ENCODE results near the genes ARFGAP1, COL20A1, CHRNA4, STMN3 and DNAJC5.

GRCh38 chr20:63178761-63179752 lies 36.9 kb downstream of the YTHDF1 start:
- PRO-cap: no peak
- RAMPAGE, long total RNA: no peak

DNA sequence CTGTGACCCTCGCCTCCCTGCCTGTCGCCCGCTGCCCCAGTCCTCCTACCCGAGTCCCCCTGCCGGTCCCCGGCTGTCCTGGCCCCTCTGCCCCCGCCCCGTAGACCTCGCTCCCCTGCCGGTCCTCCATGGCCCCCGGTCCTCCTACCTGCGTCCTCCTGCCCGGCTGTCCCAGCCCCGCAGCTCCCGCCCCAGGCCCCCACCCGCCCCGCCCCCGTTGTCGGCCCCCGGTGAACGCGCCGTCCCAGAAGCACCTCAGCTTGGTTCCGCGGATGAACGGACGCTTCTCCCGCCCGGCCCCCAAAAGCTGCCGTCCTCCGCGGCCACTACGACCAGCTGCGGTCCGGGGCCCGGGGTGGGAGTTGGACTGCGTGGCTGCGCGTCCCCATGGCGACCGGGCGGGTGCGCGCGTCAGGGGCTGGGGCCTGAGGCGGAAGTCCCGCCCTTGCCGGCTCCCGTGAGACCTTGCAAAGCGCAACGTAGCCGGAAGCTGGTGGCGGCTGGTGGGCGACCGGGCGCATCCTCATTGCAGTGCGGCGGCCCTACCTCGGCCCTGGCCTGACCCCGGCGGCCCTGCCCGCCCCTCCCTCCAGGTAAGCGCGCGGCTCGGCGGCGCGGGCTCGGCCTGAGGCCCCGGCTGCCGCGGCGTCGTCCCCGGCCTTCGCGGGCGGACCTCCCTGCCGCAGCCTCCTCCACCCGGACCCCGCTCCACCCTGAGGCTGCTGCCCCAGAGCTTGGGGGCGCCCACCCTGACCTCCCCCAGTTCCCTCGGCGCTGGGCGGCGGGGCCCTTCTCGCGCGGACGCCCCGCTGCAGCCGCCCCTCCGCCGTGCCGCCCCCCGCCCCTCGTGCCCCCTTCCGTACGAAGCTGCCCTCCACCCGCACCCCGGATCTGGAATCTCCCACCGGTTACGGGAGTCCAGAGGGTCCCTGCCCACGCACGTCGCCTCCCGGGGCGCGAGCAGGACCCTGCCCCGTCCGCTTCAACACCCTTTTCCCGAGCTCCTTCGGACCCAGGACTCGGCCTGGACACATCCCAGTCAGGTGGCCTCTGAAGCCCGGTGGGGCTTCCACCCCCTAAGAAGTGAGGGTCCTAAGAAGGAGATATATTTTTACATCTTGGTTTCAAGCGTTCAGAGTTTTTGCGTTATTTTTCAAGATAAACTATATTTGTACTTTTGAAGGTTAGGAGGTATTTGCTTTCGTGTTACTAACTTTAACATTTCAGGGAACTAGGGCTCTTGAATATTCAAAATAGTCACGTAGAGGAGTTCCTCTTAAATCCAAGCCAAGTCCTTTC lies at the start of gene ARFGAP1:
ARFGAP1 (plus strand) TSS at position 486 of the 1,299 bp plus-strand sequence.
- PRO-cap: unidirectional peak, plus-strand start at position 486 of the sequence
- RAMPAGE, long total RNA: no peak

DNA sequence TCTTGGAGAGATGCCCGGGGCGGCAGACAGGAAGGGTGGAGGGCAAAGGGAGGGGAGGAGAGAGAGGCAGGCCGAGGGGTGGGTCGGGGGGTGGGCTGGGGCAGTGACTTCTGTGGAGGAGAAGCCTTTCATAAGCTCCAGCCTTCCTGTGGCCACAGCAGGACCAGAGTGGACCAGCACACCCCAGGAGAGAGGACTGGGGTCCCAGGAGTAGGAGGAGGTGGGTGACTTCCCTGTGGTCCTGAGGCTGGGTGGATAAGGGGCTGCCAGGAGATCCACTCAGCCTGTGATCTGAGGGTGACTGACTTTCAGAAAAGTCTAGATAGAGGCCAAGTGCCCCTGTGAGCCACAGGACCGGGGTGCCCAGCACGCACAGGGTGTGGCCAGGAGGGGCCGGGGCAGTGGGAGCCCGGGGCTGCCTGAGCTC lies at the start of gene COL20A1:
COL20A1 (plus strand) TSS at position 131 of the 427 bp plus-strand sequence.
- PRO-cap: no peak
- RAMPAGE, long total RNA: no peak

DNA sequence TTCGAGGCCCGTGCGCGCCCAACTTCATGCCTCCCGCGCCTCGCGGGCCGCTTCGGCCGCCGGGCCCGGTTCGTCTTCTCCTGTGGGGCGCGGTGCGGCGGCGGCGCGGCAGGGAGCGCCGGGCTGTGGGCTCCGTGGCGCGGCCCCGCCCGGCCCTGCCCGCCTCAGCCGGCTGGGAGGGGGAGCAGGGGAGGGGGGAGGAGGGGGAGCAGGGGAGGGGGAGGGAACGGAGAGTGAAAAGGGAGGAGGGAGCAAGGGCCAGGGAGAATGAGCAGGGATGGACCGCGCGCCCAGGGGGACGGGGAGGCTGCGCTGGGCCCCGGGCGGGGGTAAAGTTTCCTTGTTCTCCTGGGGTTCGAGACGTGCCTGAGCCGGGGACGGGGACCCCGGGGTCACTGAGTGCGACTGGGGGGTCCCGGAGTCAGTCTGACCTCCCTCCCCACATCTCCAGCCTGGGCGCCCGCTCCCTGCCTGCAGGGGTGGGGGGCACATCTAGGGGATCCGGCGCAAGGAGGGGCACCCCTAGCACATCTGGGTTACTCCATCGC lies at the start of gene CHRNA4:
CHRNA4 (minus strand) TSS at position 131 of the 548 bp plus-strand sequence.
- PRO-cap: no peak
- RAMPAGE, long total RNA: no peak

DNA sequence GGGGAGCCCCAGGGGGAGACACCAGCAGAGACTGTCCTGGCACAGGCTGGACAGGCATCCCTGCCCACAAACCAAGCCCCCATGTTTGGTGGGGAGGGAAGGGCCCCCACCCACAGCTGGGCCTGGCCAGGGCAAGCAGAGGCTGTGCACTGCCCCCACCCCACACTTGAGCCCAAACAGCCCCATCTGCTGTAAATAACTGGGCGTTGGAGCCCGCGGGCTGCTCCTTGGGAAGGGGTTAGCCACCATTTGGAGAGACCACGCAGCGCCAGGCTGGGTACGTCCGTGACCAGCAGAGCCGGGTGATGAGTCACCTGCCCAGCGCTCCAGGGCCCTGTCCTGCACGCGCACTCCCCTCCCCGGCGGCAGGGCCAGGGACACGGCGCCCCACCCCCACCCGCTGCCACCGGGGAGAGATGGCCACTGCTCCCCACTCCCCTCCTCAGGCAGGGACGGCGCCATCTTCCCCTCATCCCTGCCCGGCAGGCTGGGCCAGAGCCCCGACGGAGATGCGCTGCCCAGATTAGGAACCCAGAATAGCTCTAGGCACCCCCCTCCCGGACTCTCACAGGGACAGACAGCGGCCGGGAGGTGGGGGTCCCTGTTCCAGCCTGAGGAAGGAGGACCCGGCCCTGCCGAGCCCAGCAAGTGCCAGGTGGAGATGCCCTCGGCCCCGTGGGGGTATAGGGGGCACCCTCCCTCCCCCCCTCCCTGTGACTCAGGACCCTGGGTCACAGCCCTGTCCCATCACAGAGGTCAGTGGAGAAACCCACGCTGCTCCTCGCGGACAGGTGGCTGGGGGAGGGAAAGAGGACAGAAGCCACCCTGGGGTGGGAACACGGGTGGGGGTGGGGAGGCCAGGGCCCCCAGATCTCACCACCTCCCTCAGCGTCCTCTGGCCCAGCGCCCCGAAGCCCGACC lies 754 bp downstream of the EEF1A2 start:
- PRO-cap: no peak
- RAMPAGE, long total RNA: no peak

- PRO-cap: no peak
- RAMPAGE, long total RNA: no peak
These were observed 3.4 kb downstream of the HELZ2 start for GRCh38 chr20:63570502-63571124.

DNA sequence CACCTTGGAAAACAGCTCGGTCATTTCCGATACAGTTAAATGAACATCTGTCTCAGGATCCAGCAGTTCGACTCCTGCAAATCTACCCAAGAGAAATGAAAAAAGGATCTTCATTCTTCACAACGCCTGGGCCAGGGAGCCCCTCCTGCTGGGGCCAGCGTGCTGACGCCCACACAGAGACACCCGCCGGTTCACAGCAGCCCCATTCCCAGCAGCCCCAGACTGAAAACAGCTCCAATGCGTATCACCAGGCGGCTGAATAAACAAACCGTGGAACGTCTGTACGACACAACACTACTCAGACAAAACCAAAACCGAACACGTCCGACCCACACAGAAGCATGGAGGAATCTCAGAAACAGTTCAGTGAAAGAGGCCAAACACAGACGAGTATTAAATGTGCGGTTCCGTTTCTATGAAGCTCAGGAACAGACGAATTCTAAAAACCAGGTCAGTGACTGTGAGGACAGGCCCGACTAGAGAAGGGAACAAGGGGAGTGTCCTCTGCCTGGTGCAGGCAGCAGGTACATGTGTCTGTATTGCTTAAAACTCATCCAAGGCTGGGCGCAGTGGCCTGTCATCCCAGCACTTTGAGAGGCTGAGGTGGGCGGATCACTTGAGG lies 9.0 kb upstream of the HELZ2 start:
- PRO-cap: no peak
- RAMPAGE, long total RNA: no peak

DNA sequence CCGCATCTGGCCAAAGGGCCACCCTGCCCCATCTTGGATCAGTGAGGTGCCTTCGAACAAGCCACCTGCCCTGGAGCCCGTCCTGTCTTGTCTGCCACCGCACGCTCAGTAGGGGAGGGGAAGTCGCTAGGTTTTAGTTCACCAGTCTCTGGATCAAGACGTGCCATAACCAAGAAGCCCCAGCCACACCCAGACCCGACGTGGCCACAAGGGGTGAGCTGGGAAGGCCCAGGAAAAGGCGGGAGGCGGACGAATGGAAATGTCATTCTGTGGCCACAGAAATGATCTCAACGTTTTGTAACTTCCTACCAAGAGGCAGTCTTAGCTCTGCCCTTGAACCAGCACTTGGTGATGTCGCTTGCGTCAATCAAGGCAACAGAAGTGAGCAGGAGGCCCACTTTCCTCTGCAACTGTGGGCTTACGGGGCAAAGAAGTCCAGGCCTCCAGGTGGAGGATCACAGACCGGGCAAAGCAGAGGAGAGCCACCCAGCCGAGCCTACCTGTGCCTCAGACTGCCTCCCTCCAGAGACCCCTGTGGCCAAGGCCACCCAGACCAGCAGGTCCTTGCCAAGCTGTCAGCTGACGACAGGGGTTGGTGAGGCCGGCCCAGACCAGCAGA lies 14.5 kb downstream of the GMEB2 start:
- PRO-cap: no peak
- RAMPAGE, long total RNA: no peak

DNA sequence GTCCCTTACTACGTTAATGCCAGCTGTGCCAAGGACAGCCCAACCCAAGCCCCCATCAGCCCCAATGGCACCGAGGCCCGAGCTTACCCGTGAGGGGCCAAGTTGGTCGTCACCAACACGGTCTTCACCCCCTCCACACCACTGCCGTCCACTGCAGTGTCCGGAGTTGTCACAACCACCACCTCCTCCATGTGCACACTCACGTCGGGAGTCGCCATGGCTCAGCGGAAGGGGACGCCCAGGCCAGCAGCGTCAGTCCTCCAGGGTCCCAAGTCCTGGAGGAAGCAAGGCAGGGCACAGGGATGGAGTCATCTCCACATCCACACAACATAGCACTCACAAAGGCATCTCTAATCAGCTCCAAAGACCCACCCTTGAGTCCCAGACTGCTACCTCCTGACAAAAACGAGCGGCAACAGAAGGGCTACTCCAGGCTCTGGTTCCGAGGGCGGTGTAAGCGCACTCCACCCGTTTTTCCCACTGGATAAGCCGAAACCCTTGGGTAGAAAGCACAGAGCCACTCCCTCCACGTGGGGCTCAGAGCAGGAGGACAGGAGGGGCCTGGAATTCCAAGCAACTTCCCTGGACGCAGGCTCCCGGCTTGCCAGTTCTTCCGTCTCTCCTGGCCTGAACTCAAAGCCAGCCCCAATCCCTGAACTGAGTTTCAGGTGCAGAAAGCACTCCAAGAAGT lies 7.6 kb downstream of the GMEB2 start:
- PRO-cap: no peak
- RAMPAGE, long total RNA: no peak

DNA sequence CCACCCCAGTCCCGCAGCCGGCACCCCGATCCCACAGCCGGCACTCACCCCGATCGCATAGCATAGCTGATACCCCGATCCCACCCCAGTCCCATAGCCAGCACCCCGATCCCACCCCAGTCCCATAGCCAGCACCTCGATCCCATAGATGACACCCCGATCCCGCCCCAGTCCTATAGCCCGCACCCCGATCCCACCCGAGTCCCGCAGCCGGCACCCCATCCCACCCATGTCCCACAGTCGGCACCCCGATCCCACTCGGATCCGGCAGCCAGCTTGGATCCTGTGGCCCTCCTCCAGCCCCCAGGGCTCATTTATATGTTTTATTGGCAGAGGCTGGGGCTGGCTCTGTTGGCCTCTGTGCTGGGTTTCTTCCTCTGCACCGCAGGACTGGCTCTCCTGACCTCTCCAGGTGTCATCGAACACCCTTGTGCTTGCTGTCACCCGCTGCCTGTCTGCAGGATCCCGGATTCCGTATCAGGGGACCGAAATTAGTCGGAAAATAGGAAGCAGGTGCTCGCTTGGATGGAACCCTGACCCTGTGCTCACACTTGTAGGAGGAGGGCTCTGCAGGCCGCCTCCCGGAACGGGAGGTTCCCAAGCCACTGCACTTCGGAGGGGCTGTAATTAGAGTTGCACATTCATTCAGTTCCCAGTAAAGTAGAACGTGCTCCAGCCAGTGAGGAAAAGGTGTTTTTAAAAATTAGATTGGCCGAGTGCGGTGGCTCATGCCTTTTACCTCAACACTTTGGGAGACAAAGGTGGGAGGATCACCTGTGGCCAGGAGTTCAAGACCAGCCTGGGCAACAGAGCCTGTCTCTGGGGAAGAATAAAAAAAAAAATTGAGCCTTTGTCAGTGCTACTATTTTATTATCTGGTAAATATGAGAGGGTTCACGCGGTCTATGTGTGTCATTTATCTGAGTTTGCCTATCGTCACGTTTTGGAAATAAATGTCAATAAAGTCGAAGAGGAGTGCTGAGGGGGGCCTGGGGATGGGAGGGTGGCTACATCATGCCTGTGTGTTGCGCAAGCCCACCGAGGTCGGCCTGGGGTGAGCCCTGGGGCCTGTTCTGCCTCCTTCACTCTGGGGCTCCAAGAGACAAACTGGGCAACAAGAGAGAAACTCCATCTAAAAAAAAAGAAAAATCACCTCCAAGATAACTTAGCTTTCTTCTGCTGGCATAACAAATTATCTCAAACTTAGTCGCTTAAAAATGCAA lies 1.4 kb upstream of the GMEB2 start:
- PRO-cap: no peak
- RAMPAGE, long total RNA: no peak

DNA sequence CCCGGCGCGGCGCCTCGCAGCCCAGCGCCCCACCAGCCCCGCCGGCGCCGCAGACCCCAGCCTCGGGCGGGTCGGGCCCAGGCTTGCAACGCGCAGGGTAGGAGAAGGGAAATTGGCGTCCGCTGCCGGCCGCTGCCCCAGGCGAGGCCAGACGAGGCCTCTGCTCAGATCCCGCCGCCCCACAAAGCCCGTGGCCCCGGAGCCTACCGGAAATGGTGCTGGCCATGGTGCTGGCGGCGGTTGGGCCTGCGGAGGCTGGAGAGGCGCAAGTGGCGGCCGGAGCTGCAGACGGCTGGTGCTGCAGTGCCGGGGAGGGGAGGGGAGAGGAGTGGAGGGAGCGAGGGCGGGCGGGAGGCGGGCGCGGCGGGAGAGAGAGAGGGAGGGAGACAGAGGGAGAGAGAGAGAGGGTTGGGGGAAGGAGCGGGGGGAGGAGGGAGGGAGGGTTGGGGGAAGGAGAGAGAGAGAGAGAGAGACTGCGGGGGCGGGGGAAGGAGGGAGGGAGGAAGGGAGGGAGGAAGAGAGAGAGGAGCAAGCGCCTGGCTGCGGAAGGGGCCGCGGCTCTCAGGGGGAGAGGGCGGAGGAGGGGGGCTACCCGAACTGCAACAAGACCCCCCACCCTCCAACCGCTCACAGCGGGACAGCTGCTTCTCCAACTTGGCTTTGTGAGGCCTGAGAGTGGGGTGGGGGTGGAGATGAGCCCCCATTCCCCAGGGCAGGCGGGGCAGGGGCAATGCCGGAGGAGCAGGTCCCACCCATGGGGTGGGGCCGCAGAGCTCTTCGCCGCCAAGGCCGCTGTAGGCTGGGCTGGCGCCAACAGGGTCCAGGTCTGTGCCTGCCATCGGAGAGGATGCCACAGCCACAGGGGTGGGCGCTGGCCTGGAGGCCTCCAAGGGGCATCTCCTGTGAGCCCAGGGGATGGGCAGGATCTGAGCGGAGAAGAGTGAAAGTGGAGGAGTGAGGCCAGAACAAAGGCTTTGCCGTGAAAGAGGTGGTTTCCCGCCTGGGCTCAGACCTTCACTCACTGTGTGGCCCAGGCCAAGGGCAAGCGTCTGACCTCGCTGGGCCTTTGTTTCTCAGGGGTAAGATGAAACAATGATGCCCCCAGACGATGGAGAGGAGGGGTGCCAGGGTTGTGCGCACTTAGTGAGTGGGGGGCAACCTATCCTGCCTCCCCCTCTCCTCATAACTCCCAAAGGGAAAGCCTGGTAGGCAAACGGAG lies at the start of gene STMN3:
STMN3 (minus strand) TSS at position 305 of the 1,219 bp plus-strand sequence.
- PRO-cap: no peak
- RAMPAGE, long total RNA: start-site peak on the minus strand centred at position 290 of the sequence, 38 bp wide, 2,645 and 3,388 reads in 2 replicates

GRCh38 chr20:63689398-63690683 lies 6.6 kb upstream of the TNFRSF6B start:
- PRO-cap: no peak
- RAMPAGE, long total RNA: no peak

DNA sequence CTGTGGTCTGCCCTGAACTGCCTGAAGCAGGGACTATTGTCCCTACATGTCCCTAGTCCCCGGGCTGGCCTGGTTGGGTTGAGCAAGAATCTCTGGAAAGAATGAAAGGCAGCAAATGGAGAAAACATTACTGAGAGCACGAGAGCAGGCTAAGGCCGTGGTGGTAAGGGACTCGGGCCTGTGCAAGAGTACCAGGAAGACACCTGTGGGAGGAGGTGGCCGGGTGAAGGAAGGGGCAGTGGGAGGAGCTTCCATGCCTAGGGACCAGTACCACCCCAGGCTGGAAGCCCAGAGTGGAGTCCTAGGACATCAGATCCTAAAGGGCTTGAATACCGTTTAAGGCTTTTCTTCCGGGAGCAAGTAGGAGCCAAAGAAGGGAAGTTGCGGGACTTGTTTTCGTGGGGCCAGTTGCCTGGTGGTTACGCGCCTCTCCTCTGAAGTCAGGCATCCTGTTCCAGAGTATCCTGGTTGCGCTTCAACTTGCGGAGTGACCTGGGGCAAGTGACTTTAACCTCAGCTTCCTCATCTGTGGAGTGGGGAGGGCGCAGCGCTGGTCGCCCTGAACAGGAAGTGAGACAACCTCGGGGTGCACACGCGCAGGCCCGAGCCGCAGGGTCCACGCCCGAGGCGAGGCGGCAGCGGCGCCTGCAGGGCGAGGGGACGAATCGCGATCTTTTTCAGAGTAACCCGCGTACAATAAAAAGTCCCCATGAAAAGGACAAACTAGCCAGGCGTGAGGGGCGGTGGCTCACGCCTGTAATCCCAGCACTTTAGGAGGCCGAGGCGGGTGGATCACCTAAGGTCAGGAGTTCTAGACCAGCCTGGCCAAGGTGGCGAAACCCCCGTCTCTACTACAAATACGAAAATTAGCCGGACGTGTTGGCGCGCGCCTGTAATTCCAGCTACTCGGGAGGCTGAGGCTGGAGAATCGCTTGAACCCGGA lies 1.1 kb upstream of the TPD52L2 start:
- PRO-cap: no peak
- RAMPAGE, long total RNA: no peak

DNA sequence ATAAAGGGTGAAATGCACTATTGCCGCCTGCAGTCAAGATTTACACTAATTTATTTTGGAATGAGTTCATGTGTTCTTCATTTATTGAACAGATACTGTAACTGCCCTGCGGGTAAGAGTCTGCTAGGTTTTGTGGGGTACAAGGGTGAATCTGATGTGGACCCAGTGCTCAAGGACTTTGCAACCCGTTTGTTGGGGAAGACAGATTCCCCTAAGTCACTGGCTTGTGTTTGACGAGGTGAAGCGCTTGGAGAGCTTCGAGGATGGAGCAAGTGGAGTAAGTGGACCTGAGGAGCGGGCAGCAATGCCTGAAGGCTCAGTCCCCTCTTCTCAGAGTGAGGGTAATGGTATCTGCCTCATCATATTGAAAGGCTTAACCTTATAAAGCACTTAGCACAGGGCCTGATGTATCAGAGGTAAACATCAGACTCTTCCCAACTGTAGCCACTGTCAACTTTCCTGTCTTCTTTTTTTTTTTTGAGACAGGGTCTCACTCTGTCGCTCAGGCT lies 2.4 kb upstream of the DNAJC5 start:
- PRO-cap: no peak
- RAMPAGE, long total RNA: no peak

DNA sequence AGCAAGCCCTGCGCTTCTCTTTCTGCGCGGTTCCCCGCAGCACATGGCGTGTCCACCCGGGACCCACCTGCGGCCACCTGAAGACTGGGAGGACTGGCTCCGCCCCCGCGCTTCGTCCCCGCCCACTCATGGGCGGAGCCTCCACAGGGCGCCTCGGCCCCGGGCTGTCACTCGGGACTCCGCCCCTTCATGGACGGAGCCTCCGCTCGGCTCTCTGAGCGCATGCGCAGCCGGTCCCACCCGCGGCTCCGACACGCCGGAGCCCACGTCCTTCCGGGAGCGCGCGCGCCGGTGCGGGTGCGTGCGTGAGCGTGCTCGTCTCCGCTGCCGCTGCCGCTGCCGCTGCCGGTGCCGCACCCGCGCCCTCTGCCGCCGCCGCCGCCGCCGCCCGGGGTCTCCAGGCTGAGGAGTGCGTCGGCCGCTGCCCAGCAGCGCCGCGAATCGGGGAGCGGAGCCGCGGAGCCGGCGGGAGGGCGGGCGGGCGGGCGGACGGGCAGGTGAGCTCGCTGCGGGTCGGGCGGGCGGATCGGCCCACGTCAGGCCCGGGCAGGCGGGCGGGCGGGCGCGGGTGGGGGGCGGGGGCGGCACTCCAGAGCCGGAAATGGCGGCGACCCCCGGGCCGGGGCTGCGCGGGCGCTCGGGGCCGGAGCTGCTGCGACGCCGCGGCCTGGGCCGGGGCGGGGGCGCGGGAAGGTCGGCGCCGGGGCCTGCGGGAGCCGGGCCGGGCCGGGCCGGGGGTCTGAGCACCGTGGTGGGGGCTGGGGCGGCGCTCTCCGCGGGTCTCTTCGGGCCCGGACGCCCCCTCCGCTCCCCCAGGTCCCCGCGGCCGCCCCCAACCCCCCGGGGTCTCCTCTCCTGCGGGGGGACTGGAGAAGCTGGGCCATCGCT lies at the start of gene DNAJC5:
DNAJC5 (plus strand) TSS at position 300 of the 888 bp plus-strand sequence.
- PRO-cap: no peak
- RAMPAGE, long total RNA: no peak

DNA sequence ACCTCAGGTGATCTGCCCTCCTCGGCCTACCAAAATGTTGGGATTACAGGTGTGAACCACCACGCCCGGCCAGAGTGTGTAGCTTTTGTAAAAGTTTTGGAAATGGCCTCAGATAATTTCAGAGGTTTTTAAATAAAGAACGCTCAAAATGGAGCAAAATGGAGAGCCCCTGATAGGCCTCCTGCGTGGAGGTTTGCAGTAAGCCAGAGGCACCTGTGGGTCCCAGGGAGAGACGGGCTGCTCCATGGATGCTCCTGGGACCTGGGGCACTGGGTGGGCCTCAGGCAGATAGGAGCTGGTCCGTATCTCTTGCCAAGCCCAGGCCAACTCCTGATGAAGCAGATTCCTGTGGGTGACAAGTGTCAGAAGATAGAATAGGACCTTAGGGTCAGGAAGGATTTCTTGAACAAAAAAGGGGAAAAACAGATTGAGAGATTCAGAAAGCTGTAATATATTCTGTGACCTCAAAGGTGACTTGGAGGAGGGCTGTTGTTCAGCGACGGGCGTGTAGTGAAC lies 20.0 kb downstream of the DNAJC5 start:
- PRO-cap: no peak
- RAMPAGE, long total RNA: no peak

DNA sequence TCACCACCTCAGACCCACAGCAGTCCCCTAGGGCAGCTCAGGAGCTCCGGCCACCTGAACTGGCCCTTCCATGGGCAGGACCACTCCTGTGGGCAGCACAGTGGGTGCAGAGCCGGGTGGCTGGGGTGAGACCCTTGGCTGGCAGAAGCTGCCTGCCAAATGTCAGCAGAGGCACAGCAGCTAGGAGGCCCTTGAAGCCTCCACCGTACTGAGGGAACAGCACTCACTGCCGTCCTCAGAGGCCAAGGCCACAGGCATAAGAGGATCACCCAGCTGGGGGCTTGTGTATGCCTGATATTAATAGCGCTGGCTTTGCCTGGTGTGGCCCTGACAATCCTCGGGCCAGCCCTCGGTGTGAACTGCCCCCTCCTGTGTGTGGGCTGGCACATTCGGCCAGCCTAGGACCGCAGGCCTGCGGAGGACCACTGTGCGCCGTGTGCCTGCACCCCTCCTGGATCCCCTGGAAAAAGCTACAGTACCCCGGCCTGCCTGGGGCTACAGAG lies 5.2 kb downstream of the UCKL1 start:
- PRO-cap: no peak
- RAMPAGE, long total RNA: no peak

DNA sequence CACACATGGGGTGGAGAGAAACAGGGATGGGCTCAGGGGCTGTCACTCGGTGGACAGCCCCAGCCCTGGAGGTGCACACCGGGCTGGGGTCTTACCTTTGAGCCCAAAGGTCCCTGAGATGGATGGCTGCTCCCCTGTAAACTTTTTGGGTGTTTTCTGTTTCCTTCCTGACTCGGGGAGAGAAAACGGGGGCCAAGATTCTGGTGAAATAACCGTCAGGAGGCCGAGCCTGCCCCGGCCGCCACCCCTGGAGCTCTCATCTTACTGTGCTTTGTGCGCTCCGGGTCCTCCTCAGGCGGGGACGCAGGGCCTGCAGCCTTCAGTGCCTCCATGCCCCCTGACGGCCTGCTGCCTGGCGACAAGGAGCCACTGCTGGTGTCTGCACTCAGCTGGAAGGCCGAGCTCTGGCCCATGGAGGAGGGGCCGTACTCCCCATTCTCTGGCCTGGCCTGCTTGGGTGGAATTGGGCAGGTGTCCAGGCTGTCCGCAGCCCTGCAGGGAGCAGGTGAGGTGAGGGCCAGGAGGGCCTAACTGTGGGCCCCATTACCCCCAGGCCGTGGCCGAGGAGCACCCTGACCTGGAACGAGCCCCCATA lies 5.4 kb downstream of the ZNF512B start:
- PRO-cap: no peak
- RAMPAGE, long total RNA: no peak

DNA sequence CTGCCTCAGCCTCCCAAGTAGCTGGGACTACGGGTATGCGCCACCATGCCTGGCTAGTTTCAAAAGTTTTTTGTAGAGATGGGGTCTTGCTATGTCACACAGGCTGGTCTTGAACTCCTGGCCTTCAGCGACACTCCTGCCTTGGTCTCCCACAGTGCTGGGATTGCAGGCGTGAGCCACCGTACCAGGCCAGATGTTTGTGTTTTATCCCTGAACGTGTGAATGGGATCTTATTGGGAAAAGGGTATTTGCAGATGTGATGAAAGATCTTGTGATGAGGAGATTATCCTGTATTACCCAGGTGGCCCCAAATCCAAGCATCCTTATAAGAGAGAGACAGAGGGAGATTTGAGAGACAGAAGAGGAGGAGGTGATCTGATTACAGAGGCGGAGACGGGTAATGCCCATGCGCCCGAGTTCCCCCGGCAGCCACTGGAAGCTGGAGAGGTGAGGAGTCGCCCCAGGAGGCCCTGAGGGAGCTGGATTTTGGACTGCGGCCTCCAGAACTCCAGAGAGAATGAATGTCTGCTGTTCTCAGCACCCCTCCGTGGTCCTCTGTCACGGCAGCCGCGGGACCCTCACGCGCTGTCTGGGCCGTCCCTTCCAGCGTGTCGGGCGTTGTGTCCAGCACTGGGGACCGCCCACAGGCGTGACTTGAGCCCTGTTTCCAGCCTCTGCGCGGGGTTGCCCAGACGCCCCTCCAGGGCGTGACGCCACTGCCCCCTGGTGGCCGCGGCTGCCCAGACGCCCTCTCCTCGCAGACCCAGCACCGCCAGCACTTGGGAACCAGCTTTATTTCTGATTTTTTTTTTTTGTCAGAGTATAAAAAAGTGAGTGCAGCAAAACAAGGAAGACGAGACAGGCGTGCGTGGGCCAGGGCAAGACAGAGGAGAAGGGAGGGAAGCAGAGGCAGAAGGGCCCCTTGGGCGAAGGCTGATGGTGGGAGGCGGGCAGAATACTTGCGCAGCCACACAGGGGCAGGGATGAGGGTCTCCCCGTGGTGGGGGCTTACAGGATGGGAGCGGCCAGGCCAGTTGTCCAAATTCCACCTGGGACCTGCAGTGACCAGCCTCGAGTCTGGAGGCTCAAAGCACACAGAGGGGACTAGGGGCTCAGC lies 4.0 kb upstream of the ZNF512B start:
- PRO-cap: no peak
- RAMPAGE, long total RNA: no peak

DNA sequence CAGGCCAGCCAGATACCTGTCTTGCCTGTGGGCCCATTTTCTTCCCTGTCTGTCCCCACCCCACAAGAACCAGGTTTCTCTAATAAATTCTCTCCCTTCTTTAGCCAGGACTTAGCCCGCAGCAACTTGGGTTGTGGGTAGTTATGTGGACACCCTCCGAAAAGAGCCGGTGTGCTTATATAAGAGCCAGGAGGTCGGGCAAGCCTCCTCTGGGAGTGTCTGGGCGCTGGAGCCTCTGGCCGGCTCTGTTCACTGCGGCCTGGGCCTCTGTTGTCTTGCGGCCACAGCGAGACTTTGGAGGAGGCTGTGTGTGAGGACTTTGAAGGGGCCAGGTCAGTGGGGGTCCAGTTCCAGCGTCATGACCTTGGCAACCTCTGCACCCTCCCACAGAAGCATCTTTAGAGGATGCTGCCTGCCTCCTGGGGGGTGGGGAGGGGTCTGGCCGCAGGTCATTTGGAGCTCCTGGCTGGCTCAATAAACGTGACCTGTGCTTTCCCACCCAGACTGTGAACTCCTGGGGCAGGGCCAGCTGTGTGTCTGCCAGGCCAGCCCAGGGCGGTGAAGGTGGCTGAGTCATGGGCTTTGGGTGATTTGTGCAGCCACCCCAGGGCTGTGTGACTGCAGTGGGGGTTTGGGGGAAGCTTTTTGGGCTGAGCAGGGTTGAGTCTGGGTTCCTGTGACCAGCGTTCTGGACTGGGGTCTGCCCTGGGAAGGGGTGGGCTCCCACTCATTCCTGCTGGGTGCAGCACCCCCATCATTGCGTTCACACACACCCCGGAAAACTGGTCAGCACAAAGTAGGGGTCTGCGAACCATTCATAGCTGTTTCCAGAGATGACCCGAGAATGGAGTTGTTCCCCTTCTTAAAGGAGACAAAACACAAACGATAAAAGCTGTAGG lies 1.3 kb downstream of the TCEA2 start:
- PRO-cap: no peak
- RAMPAGE, long total RNA: no peak

All from spinal cord (tissue), 3 donors.